A673 (cell line): ENCODE measurements around a stretch of chr17.

GRCh38 chr17:47949827-47950246, 7.8 kb downstream of the PRR15L start:
- PRO-cap = no peak

GRCh38 chr17:48014343-48014857, 23.2 kb downstream of the COPZ2 start:
- PRO-cap = unidirectional peak, minus-strand start at chr17:48014587

DNA sequence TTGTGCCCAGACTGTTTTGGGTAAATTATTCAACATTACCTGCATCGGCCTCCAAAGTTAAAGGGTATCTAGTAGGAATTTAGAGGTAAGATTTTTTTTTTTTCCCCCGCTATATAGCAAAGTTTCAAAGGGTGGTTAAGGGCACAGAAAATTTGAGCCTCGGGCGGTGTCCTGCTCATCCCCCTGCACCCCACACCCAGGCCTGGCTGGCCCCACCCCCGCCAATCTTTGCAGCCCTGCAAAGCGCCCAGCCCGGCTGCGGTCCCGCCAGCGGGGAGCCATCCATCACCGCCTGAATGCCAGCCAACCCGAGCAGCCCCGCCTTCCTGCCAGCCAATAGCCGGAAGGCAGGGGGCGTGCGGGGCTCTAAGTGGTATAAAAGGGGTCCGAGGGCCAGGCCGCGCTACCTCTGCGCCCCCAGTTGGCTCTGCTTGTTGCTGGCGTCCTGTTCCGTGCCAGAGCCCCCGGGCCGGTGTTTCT, 14.4 kb downstream of the COPZ2 start:
- PRO-cap = unidirectional peak, plus-strand start at position 406 of the sequence

- PRO-cap = no peak
Measured at GRCh38 chr17:48046677-48047485, 1.3 kb upstream of the NFE2L1 start.

- PRO-cap = bidirectional peak, plus-strand start at chr17:48100723, minus-strand start at chr17:48100589
Measured at GRCh38 chr17:48100530-48100922, 752 bp downstream of the CBX1 start.

DNA sequence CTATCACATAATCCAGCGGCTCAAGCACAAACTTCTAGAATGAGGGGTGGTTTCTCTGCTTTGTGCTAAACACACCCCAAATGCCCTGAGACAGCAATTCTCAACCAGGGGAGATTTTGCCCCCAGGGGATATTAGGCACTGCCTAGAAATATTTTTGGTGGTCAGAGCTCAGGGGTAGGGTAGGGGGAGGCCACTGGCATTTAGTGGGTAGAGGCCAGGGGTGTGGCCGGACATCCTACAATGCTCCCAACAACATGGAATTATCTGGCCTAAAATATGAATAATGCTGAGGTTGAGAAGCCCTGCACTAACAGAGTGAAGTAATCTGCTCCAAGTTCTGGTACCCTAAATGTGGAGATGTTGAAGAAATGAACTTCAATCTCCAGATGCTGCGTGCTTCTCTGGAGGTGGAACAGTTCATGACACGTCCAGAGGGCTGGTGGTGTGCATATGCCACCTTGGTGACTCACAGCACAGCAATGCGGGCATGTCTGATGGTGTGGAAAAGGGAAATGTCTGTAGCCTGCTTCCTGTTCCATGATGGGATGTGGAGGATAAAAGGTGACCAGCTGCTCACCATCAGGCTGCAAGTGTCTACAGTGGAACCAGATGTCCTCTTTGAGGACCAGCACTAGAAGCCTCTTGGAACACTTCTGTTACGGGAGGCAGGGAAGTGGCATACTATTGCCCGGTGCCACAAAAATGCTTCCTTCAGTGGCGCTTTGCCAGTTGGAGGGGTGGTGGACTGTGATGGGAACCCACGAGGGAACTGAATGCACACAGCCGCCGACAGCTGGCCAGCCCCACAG, 19.7 kb downstream of the SNX11 start:
- PRO-cap = no peak

GRCh38 chr17:48162816-48163671, 55.5 kb downstream of the SNX11 start:
- PRO-cap = unidirectional peak, plus-strand start at chr17:48163284

DNA sequence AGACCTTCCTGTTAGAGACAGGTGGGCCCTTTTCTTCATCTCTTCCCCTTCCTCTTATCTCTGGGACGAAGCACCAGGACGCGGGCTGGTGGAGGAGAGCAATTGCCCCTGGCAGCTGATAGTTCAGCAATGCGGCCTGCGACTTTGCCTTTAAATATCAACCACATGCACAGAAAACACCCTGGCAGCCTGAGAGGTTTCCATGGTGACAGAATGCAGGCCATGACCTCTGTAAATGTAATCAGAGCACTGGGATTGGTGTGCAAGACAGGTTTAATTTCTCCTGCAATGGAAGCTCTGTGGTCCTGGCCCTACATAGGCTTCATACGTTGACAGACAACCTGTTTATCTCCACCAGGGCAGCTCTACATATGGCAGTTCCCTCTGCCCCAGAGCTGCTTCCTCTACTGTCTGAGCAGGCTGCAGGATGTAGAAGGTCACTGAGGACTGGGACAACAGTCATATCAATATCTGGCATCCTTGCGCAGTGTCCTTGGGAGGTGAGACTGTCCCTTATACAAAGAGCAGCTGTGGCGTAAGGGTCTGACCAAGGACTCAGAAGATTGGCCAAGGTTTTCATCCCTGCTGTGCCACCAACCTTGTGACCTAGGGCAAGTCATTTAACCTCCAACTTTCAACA, 10.1 kb upstream of the SKAP1 start:
- PRO-cap = no peak

GRCh38 chr17:48545671-48546910, 1.2 kb upstream of the HOXB2 start:
- PRO-cap = unidirectional peak, plus-strand start at chr17:48546679

GRCh38 chr17:48564750-48565446, 13.3 kb downstream of the HOXB4 start:
- PRO-cap = no peak

DNA sequence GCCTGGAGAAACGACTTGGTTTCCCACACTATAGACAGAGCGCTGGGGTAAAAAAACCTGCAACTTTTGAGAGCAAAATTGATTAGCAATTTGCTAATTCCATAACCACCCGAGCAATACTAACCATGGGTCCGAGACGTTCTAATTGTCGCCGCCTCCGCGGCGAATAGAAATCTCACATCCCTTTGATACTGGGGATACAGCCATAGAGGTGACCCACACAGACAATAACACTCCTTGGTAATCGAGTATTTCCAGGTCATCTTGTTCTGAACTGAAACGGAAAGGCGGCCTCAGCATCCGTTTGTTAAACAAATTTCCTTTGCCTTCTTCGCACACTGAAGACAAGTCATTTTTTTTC, 1.0 kb upstream of the HOXB4 start:
- PRO-cap = no peak

GRCh38 chr17:48594238-48594597, 639 bp upstream of the HOXB5 start:
- PRO-cap = no peak

DNA sequence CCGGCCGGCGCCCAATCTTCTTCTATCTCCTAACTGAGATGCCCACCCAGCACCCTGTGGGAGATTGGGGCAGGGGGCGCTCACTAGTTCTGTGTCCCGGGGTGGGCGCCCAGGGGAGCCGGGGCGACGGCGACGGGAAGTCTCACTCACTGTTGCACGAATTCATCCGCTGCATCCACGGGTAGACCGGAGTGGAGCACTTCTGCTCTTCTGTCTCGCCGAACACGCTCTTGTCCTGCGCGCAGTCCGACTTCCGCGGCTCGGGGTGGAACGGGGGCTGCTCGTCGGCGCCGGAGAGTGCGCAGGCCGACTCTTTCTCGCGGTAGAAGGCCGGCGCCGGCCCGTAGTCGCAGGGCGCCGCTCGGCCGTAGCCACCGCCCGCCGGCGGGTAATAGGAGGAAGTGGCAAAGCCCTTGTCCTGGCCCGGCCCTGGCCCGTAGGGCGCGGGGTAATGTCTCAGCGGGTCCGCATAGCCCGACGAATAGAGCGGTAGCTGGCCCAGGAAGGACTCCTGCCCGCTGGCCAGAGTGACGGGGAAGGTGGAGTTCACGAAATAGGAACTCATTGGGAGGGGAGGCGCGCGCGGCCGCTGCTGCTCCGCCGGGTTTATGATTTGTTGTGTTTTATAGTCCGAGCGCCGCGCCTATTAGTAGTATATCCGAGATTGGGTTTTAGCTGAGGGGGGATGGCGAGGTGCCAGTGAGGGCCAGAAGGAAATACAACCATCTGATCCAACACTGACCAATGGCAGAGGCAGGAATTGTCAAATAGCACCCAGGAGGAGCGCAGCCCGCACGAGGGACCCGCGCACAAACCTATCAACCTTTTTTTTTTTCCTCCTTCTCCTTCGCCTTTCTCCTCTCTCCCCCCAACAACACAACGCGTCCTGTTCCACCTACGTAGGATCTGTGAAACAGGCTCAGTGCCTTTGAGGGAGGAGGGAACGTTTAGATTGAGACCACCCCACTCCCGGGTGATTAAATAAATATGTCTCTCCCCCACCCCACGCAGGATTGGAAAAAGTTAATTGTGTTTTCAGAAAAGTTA, 4.3 kb upstream of the HOXB5 start:
- PRO-cap = unidirectional peak, minus-strand start at position 620 of the sequence

DNA sequence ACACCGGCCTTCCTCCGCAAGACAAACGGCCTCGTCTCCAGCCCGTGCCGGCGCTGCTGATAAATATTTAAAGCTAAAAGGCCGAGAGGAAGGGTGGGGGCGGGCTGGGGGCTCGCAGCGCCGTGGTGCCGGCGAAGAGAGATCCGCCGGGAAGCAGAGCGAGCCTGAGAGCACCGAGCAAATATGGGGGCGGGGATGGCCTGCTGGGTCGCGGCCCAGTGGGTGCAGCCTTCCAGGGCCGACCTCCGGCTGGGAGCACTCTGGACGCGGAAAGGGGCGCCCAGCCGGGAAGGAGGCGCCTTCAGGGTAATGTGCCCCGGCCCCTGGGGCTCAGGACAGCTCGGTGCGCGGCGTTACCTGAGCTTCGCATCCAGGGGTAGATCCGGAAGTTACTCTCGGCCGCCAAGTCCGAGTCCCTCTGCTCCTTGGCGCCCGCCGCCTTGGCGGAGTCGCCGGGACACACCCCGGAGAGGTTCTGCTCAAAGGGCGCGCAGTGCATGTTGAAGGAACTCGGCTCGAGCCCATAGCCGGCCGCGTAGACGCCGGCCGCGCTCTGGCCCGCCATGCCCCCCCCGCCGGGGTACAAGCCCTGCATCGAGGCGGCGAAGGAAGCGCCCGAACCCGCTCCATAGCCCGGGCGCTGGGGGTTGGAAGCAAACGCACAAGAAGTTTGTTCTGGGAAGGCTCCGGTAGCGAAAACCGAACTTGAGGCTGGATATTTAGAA, 493 bp downstream of the HOXB7 start:
- PRO-cap = bidirectional peak, plus-strand start at position 235 of the sequence, minus-strand start at position 58 of the sequence; bidirectional peak, plus-strand start at position 629 of the sequence, minus-strand start at position 420 of the sequence

DNA sequence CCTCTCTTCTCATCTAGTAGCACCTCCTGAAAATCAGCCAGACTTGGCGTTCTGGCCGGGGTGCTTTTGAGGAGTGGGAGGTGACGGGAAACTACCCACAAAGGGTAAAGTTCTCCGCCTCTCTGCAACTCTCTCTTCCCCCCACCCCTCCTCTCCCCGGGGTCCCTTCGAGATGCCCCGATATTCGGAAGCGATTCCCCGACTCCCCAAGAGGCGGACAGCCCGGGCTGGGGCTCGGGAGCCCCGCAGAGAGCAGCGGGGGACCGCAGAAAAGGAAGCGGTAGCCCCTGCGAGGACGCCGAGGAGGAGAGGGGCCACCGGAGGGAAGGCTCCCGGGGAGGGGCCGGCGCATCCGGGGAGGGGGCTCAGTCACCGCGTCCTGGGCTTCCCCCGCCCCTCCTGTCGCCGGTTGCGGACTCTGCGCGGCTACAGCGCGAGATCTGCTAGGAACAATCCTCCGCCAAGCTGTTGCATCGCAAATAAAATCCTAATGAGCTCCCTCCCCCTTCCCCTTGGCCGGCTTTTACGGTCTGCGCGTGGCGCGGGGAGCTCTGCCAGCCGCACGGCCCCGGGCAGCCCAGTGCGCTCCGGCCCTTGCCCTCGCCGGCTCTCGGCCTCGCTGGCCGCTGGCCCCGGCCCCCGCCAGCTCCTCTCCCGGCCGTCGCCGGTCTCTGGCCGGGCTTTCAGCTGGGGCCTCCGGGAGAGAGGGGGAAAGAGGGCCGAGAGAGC, 1.2 kb downstream of the HOXB9 start:
- PRO-cap = bidirectional peak, plus-strand start at position 521 of the sequence, minus-strand start at position 313 of the sequence

DNA sequence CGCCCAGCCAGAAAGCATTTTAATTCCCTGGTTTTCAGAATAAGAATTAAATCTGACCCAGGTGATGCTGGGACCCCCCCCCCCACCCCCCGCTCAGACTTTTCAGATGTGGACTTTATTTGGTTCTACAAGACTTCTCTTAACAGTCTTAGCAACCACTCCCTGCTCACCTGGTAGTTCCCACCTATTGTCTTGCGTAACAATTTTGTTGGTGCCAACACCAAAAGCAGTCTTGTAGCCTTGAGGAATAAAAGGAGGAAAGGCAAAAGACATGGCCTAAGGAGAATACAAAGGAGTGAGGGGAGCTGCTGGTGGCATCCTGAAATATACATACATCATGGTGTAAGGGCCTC, 5.1 kb downstream of the TTLL6 start:
- PRO-cap = no peak

DNA sequence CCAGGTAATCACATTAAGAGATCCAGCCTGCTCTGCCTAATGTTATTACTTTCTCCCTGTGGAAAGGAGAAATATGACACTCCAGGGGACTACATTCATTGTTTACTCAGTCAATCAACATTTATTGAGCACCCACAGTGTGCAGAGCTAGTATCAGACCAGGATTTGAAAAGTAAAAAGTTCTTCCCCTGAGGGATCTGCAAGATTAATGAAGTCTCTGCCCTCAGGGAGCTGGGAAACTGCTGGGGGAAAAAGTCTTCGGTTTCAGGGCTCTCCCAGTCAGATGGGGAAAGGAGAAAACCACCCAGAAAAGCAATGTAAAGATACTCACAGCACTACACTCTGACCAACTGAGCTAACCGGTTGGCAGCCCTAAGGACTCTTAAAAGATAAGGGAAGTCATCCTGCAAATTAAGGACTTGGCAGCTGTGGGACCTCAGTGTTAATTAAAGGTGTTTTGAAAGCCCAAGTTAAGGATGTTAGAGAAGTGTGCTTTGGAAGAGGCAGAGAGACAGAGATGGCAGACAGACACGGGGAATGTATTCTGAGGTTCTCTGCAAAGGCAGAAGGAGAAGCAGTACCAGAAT, 23.3 kb upstream of the ATP5MC1 start:
- PRO-cap = no peak

- PRO-cap = no peak
Measured at GRCh38 chr17:48928777-48929816, 15.5 kb downstream of the SNF8 start.

DNA sequence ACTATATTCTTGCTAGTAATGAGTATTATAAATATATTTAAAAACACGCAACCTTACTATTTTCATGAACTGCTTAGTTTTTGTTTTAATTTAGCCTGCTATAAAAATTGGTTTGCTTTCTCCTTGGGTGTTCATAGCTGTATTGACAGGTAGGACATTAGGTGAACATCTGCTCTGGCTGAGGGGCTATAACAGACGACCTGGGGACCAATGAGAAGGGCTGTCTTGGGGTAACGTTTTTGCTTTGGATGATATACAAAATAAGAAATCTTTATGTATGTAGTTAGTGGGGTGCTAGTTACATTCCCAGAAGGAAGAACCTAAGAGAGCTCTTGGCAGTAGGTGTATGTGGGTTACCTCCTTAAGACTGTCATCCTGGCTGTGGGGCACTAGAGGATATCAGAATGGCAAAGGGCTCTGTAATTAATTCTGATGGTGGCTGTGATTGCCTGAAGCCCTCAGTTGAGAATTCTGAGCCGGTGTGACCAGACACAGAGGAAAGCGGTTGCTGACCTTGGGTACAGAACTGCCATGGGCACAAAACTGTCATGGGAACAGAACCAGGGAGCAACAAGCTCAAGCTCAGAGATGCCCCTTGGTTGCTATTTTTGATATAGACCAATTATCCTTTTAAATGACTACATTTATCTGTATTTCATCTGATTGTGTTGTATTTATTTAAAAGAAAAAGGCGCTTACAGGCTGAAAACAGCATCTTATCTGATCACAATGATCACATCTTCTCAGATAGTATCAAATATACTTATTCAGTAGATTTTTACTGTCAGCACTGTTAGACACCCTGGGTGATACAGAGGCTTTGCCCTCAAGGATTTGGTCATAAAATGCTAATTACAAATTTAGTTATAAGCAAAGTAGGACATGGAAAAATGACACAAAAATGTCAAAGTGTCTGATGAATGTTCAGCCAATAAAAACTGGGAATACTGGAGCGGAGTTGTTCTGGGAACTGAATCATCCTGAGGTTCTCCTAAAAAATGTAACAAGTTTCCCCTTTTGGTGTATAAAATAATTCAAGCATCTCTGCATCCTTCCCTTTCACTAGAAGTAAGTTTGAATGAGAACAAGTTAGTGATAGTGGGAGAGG, 7.0 kb upstream of the IGF2BP1 start:
- PRO-cap = unidirectional peak, plus-strand start at position 286 of the sequence; bidirectional peak, plus-strand start at position 461 of the sequence, minus-strand start at position 369 of the sequence; bidirectional peak, plus-strand start at position 1,062 of the sequence, minus-strand start at position 813 of the sequence

- PRO-cap = bidirectional peak, plus-strand start at chr17:48991228, minus-strand start at chr17:48991178
Measured at GRCh38 chr17:48991101-48991538, 6.1 kb upstream of the IGF2BP1 start.